Measurements from ENCODE around the gene PDIA5.

DNA sequence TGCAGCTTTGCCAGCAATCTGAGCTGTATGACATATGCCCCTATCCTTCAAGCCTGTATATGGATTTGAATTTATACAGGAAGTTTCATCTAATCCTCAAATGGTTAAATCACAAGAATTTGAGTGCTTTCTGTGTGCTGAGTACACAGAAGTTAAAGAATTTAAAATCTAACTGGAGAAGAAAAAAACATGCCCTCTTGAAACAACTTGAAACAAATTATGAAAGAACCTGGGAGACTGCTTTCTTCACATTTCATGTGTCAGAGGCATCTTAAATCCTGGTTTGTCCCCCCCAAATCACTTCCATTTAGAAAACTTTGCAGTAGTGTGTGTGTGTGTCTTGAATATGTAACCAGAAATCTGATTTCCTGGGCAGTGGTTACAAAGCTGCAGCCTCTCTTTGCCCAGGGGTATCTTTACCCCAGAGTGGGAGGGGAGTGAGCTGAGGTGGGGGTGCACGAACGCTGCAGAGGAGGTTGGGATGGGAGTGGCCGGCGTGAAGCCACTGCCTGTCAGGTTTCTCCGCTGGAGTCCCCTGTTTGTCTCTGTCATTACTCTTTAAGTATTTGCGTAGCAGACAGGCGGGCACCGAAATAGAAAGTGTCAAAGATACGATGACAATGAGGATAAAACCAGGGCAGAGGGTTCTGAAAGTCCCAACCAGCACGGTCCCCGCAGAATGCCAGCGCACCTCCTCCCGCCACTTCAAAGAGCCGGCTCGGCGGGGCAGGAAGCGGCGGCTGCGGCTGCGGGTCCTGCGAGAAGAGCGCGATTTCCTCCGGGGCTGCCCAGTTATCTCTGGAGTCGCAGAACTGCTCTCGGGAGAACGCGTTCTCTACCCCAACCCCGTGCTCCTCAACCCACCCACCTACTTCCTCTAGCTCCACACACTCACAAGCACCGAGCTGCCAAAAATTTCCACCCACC is 541 bp upstream of the ARHGAP31 start:
- RRBS, result 1% methylated on average over 11 of the region's 30 CpGs

GRCh38 chr3:119439791-119440470 is 23.5 kb downstream of the TMEM39A start:
- RRBS, result no CpG with 5 or more reads among the region's 10 CpGs

GRCh38 chr3:120043097-120043613 is 51.1 kb downstream of the GSK3B start:
- RRBS, result no CpG with 5 or more reads among the region's 5 CpGs

- RRBS, result no CpG with 5 or more reads among the region's 10 CpGs
Observed at GRCh38 chr3:120678112-120679072, 3.6 kb downstream of the HGD start.

GRCh38 chr3:120693639-120694165 is 11.7 kb upstream of the HGD start:
- RRBS, result no CpG with 5 or more reads among the region's 1 CpG

DNA sequence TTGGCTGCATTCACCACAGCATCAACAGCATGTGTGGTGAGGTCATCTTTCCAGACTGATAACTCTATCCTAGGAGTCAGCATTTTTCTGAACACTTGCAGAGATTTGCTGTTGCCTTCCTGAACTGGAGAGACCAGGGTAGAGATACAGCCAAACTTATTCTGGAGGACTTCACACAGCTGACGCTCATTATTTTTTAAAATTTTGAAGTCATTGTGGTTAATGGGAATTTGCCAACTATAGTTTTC is 8.3 kb downstream of the PARP9 start:
- RRBS, result no CpG with 5 or more reads among the region's 1 CpG

DNA sequence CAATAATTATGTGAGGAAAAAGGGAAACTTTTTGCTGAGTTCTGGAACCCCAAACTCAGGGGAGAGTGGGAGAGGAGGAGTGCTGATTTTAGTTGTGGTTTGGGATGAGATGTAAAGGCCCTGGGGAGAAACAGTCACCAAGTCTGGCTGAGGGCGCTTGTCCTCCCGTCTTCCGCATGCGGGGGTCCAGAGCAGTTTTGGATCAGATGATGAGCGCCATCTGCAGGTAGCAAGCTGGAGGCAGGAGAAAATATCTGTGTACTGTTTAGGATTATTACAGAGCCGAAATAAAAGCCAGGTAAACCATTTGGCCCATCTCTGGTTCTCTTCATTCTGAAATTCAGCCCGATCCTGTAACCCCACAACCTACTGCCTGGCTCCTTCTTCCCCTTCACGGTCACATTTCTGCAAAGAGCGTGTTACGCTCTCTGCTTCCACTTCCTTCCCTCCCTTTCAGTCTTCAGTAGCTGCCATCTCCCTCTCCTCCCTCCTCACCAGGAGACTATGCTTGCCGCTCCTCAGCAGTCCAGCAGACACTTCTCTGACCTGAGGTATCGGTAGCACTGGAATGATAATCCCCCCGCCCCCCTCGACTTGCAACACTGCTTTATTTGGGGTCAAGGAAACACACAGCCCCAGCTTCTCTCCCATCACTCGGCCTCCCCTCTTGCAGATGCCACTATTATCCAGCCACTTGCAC is 1.4 kb upstream of the PARP14 start:
- RRBS, result no CpG with 5 or more reads among the region's 15 CpGs

DNA sequence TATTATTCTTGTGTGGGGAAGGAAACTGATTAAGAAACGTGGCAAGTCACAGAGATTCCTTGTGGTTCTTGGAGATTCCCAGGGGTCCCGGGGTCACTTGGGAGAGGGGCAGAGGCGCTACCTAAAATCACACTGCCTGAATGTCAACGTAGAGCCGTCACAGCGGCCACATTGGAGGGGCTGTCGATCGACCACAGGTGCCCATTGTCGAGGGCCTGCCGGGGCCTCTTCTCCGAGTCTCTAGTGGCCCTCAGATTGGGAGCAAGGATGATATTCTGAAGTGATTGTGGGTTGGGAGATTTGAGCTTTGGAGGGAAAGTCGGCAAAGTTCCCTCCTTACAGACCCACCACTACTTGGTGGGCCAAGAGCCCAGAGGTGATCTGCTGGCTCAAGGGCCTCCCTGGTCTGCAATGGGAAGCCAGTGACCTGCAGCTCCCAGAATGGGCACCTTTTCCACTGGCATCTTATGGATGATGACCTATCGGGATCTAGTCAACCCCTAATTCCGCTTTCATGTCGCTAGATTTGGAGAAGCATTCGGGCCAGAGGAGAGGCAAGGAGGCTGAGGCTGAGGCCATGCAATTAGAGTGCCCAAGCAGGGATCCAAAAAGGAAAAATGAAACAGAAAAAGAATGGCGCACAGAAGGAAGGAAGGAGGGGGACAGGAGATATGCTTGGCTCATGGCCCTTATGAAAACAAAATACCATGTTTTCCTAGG is 964 bp downstream of the PARP14 start:
- RRBS, result no CpG with 5 or more reads among the region's 17 CpGs

DNA sequence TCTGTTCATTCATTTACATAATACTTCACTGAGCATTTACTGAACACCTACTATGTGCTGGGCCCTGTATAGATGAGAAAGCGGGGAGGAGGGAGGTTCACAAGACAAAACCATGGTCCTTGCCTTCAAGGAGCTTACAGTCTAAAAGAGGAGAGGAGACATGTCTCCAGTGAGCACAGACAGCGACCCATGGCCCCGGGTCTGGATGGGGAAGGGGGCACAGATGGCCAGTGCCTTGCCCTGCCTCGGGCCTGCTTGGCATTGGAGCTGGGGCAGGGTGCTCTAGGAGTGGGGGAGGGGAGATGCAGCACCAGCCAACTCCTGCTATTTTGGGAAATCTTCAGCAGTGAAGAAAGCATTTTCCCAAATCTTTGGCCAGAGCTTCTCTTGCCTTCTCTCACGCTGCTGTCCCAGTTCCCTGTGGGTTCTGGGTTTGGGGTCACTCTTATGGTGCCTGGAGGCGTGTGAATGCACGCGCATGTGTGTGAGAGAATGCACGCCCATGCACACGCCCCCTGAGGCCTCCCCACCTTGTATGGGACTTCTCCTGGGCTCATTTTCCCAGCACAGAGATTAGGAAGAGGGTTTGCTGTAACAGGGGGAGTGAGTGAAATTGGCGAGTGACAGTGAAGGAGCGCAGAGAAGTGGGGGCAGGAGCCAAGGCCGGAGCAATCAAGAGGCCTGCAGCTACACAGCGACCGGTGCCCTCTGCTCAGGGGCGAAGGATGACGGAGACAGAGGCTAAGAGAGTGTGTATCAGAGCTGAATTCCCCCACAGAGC is 71.5 kb downstream of the SEMA5B start:
- RRBS, result no CpG with 5 or more reads among the region's 17 CpGs

DNA sequence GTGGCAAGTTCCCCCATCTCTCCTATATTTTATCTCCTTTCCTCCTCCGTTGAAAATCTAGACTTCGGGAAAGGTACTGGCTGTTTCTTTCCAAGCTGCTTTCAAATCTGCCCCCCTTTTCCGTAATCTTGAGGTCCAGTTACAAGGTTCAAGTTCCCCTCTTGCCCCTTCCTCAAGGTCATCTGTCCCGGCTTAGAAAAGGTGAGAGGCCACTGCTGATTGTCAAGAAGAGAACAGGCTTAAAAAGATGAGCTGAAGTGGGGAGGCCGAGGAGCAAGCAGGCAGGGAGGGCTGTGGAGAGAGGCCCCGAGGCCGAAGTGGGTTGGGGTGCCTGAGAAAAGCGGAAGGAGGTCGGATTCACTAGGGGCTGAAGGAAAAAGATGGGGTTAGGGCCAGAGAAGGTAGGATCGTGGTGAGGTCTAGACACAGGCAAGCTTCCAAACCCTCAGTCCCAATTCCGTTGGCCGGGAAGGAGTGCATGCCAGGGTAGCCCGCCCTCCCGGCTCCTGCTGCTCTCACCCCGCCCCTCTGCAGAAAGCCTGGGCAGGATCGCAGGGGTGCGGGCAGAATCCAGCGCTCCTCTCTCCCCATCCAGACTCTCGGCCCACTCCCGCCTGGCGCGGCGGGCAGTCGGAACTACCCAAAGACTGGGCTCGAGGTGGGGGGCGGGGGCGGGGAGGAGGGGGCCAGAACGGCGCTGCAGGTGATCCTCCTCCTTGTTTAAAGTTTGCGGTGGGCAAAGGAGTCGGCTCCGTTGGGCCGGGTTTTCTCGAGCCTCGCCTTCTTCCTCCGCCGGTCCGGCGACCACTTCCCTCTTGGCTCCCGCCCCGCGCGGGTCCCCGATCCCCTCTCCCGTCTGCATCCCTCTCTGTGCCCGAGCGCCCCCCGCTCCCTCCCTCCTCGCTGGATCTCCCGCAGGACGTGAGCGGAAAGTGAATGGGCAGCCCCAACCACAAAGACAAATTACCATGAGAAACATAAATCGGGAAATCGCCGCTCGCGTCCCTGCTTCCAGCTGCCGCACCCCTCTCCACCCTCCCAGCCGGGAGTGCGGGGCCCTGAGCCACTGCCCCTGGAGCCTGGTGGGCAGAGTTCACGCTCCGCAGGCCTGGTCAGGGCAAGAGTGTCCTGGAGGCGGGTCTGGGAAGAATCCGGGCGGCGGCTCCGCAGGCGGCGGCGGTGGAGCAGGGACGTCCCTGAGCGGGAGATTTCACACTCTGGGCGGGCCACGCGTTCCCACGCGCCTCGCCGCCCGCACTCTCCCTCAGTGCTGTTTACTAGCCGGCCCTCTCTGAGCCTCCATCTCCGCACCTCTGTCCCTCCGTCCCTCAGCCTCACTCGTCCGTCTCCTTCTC is 1.3 kb downstream of the SEMA5B start:
- RRBS, result 60% methylated on average over 8 of the region's 85 CpGs

GRCh38 chr3:123066630-123067971 is at the start of gene PDIA5:
PDIA5 (plus strand) TSS chr3:123067025.
- RRBS, result 1% methylated on average over 51 of the region's 91 CpGs

- RRBS, result no CpG with 5 or more reads among the region's 1 CpG
Observed at GRCh38 chr3:123217865-123218510, 16.2 kb downstream of the SEC22A start.

GRCh38 chr3:123228287-123229017 is 26.7 kb downstream of the SEC22A start:
- RRBS, result no CpG with 5 or more reads among the region's 9 CpGs

- RRBS, result no CpG with 5 or more reads among the region's 11 CpGs
Observed at GRCh38 chr3:123282827-123283616, 81.3 kb downstream of the SEC22A start.

- RRBS, result no CpG with 5 or more reads among the region's 6 CpGs
Observed at GRCh38 chr3:123391171-123391657, 57.7 kb downstream of the ADCY5 start.

DNA sequence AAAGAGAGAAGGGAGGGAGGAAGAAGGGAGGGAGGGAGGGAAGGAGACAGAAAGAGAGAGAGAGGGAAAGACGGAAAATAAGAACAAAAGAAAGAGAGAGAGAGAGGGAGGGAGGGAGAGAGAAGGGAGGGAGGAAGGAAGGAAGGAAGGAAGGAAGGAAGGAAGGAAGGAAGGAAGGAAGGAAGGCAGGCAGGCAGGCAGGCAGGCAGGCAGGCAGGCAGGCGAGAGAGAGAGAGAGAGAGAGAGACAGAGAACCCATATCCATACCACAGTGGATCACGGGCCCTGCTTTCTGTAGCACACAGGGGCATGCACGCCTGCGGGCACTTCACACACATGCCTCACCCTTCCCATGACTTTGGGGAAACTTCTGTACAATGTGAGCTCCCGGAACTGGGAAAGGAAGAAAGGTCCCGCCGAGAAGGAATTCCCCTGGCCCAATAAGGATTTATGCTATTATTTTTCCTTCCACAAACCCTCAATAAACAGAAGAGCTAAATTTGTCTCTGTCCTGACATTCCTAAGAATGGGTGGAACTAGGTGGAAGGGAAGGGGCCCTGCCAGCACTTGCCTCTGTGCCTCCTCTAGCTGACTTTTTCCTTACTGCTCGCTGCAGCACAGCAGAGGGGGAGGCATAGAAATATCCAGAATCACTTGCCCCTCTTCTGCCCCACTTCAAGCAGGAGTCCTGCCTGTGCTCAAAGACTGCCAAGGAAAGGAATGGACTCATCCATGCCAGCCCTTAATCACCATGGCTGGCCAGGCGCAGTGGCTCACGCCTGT is 52.1 kb downstream of the ADCY5 start:
- RRBS, result no CpG with 5 or more reads among the region's 11 CpGs

GRCh38 chr3:123404186-123405638 is 44.2 kb downstream of the ADCY5 start:
- RRBS, result no CpG with 5 or more reads among the region's 21 CpGs

All from CMK (cell line).